Measurements from ENCODE around the genes COMTD1 and LRMDA.

DNA sequence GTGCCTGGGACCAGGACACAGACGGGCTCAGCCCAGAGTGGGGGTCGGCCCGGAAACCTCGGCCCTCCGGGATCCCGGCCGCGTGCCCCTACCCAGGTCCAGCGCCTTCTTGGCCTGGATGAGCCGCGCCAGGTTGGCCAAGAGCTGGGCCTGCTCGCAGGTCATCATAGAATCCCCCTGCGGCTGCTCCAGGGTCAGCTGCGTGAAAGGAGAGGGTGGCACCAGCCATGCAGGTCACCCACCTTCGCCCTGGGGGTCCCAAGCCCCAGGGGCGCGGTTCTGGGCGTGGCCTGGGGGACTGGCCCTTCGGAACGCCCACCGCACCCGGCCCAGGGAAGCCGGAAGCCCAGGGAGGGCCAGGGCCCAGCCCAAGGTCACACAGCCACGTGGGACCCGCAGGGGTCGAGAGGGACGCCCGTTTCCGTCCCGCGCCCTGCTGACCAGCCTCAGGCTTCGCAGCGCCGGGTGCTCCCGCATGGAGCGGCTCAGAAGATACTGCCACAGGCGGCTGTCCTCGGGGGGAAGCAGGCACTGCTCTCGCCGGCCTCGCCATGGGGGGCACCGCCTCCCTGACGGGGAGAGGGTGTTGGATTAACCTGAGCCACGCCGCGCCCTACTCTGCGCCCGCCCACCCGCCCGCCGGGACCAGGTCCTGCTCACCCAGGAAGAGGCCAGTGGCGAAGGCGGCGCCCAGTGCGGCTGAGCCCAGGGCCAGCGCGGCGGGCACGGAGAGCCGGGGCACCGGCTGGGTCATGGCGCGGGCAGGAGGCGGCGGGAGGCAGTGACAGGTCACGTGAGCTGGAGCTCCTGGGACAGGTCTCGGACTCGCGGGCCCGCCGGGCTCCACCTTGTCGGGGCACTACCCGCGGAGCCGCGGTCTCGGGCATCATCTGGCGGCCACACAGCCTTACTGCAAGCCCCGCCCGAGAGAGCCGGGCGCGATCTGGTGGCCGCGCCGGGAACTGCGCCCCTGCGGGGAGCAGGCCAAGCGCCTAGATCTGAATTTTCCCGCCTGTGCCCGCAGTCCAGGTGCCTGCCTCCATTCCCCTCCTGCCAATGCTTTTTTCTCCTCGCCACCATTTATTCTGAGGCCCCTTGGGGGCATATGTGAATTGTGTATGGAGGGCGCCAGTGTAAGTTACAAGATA lies at the start of gene COMTD1:
Gene COMTD1, minus strand, starts transcription at position 783 of the 1,148 bp plus-strand sequence.
- PRO-cap, 3 experiments, result peak in 2 of 3 experiments; most common minus-strand start position 783 of the sequence (in 2)
- RAMPAGE, long total RNA, result no peak
- RRBS, 2 experiments, result 1 to 2% methylated on average over 35 to 38 of the region's 93 CpGs

DNA sequence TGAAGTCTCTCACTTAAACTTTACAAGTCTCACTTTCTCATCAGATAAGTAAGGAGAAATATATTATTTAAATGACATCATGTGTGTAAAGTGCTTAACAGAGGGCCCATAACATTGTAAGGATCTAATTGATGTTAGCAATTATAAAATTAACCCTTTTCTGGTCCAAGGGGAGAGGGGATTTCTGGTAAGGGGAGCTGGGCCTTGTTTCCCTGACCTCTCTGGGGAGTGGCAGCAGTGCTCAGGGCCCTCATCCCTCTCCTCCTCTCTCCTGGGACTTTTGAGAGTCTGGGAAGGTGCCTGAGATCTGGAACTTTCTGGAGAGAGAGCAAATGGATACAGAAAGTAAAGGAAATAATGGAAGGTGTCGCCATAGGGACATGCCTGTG lies 63.2 kb downstream of the ZNF503 start:
- PRO-cap, 3 experiments, result no peak in any of the 3 experiments
- RAMPAGE, long total RNA, result no peak
- RRBS, 2 experiments, result no CpG with 5 or more reads among the region's 1 CpG

GRCh38 chr10:75403285-75404077 lies 1.9 kb upstream of the ZNF503 start:
- PRO-cap, 3 experiments, result peak in 3 of 3 experiments; most common minus-strand start chr10:75403493 (in 3)
- RAMPAGE, long total RNA, result no peak
- RRBS, 2 experiments, result 1 to 3% methylated on average over 23 of the region's 58 CpGs

DNA sequence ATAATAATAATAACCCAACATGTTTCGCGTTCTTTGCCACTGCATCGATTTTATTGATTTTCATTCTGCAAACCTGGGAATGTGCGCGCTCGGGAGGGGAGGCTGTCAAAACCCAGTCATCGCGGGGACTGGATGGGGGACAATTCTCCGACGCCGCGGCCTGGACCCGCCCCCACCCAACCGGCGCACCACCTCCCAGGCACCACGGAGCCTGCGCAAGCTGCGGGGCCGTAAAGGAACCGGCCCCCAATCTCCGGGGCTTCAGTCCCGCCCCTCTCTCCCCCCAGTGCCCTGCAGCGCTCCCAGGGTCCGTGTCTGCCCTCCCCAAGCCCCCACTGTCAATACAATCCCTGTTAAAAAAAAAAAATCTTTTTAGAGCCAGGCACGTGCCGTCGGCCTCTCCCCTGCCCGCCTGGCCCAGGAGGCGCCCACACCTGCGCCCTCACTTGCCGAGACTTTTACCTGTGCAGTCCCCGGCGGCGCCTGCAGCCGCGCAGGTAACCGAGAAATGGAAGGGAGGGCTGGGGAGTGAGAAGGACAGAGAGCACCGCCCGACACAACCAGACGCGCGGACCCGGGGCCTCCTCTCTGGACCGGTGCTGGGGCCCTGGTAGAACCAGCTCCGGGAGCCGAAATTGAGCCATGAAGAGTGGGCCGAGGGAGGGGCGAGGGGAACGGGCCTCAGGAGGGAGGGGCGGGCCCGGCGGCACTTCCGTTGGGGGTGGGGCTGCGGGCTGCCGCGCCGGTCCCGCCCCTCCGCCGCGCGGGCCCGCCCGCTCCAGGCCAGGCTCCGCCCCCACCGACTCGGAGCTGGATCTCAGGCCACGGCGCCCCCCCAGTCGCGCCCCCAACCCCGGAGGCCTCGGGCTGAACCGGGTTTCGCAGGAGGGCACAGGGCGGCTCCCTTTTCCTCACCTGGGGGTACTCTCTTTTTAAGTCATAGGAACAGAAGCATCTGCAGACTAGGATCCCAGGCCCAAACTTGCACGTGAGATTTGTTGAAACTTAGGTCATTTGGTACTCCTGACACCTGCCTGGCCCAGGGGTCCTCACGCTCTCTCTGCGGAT lies 7.7 kb upstream of the ZNF503 start:
- PRO-cap, 3 experiments, result peak in 3 of 3 experiments; most common plus-strand start position 207 of the sequence (in 2); most common minus-strand start position 130 of the sequence (in 2)
- RAMPAGE, long total RNA, result no peak
- RRBS, 2 experiments, result 2% methylated on average over 43 of the region's 79 CpGs

- PRO-cap, 3 experiments, result peak in 3 of 3 experiments; most common plus-strand start chr10:75431631 (in 2); most common minus-strand start chr10:75431615 (in 2)
- RAMPAGE, long total RNA, result no peak
- RRBS, 2 experiments, result 2 to 4% methylated on average over 33 of the region's 78 CpGs
Measured at GRCh38 chr10:75431057-75431968, at the start of gene LRMDA. Gene LRMDA (plus strand): TSS chr10:75431624.

DNA sequence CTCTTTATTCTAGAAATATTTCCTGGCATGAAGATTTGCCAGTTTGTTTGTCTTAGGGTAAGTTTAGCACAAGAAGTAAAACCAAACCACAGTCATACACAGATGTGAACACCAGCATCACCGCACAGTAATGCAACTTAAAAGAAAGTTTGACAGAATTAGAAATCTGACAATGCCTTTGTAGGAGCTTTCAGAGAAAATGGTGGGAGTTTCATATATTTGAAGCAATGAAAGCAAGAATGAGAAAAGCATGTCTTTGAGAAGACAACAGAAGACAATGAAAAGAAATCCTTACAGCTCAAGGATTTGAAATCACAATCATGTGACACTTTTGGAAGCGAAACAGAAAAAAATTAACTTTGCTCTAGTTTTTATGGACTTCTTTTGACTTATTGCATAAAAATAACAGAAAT lies 223.2 kb downstream of the LRMDA start:
- PRO-cap, 3 experiments, result no peak in any of the 3 experiments
- RAMPAGE, long total RNA, result no peak
- RRBS, 2 experiments, result no CpG with 5 or more reads among the region's 2 CpGs

GRCh38 chr10:75755001-75755979 lies 323.9 kb downstream of the LRMDA start:
- PRO-cap, 3 experiments, result no peak in any of the 3 experiments
- RAMPAGE, long total RNA, result no peak
- RRBS, 2 experiments, result no CpG with 5 or more reads among the region's 8 CpGs

GRCh38 chr10:76024567-76025261 lies 593.3 kb downstream of the LRMDA start:
- PRO-cap, 3 experiments, result no peak in any of the 3 experiments
- RAMPAGE, long total RNA, result no peak
- RRBS, 2 experiments, result no CpG with 5 or more reads among the region's 15 CpGs

DNA sequence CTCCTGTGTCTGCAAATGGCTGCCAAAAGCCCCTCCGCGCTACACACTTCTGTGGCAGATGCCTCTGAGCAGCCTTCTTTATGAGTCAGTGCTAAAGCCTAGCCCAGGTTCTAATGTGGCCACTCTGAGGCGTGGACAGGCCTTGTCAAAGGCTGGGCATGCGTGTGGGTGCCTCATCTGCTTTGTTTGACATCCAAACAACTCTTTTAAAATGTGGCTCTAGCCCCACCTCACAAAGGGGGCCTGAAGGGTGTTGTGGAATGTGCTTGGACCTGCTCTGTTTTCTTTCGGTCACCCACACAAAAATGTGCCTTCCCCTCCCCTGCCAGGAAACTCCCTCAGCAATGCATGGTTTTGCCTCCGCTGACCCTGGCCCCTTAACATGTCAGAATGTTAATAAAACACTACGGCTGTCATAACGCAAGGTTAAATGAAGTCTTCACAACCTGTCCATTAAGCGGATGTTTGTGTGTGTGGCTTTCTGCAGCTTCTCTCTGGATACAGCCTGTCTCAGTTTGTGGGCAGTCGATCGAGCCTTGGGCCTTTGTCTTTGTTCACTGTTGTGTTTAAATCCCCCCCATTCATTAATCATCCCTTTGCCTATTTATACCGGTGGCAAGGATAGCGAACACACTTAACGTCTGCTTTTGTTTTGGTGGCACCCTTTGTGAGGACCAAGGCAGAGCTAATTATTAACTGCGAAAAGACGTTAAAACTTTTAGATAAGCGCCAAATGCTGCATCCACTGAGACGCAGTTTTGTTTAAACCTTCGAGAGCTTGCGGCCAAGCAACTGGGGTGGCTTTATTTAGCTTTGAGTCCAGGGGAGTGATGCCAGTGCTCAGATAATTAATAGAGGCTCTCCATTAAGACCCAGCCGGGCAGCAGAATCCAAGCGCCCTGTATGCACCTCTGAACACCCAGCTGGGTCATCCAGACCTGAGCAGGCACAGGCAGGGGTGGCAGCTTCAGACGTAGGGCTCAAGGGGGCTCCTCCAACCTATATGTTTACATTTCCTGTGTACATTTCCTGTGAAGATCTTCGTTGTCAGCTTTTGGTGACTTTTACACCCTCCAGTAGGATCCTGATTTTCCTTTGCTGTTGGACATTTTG lies 719.1 kb downstream of the LRMDA start:
- PRO-cap, 3 experiments, result no peak in any of the 3 experiments
- RAMPAGE, long total RNA, result no peak
- RRBS, 2 experiments, result no CpG with 5 or more reads among the region's 24 CpGs

GRCh38 chr10:76885811-76886645 lies 751.6 kb downstream of the KCNMA1 start:
- PRO-cap, 3 experiments, result no peak in any of the 3 experiments
- RAMPAGE, long total RNA, result no peak
- RRBS, 2 experiments, result no CpG with 5 or more reads among the region's 4 CpGs

DNA sequence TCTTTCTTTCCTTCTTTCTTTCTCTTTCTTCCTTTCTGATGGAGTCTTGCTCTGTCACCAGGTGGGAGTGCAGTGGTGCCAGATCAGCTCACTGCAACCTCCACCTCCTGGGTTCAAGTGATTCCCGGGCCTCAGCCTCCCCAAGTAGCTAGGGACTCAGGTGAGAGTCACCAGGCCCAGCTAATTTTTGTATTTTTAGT lies 486.5 kb downstream of the KCNMA1 start:
- PRO-cap, 3 experiments, result no peak in any of the 3 experiments
- RAMPAGE, long total RNA, result no peak
- RRBS, 2 experiments, result no CpG with 5 or more reads among the region's 1 CpG

GRCh38 chr10:77177220-77177796 lies 460.3 kb downstream of the KCNMA1 start:
- PRO-cap, 3 experiments, result no peak in any of the 3 experiments
- RAMPAGE, long total RNA, result no peak

DNA sequence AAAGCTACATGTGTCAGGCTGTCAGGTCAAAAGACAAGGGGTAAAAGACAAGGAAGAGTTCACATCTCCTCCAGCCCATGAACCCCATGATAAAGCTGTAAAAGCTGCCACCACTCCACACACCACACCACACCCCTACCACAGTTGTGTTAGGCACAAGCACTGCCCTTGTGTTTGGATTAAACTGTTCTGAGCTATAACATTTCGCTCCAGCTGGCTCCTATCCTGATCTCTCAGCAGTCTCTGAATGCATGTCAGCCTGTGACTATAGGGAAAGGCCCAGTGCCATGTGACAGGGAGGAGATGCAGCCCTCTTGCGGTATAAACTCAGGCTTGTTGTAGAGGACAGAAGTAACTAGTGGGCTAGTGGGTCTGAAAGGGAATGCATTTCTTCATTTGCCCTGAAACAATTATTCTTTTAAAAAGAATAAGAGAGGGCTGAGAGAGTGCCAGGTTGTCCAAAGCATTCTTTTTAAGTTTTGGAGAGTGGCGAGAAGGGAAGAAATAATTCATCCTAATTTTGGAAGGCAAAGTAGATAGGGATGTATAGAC lies 394.5 kb downstream of the KCNMA1 start:
- PRO-cap, 3 experiments, result no peak in any of the 3 experiments
- RAMPAGE, long total RNA, result no peak
- RRBS, 2 experiments, result no CpG with 5 or more reads among the region's 3 CpGs

DNA sequence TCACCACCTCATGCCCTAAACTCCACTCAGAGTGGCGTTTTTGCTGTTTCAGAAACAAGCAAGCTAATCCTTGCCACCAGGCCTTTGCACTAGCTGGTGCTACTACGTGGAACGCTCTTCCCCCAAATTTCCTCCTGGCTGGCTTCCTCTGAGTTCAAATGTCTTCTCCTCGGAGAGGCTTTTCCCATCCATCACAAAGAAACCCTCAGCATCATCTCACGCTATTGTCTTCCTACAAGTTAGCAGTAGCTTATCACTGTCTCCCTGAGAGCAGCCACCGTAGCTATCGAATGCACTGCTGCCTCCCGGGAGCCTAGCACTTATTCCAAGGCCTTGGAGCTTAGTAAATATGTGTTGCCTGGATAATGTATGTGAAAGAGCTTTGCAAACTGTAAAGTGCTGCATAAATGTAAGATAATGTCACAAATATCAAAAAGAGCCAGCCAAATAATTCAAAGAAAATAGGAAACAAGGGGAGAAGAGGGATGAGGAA lies 124.4 kb downstream of the KCNMA1 start:
- PRO-cap, 3 experiments, result no peak in any of the 3 experiments
- RAMPAGE, long total RNA, result no peak
- RRBS, 2 experiments, result no CpG with 5 or more reads among the region's 8 CpGs

GRCh38 chr10:77529873-77530354 lies 107.7 kb downstream of the KCNMA1 start:
- PRO-cap, 3 experiments, result no peak in any of the 3 experiments
- RAMPAGE, long total RNA, result no peak
- RRBS, 2 experiments, result no CpG with 5 or more reads among the region's 7 CpGs

DNA sequence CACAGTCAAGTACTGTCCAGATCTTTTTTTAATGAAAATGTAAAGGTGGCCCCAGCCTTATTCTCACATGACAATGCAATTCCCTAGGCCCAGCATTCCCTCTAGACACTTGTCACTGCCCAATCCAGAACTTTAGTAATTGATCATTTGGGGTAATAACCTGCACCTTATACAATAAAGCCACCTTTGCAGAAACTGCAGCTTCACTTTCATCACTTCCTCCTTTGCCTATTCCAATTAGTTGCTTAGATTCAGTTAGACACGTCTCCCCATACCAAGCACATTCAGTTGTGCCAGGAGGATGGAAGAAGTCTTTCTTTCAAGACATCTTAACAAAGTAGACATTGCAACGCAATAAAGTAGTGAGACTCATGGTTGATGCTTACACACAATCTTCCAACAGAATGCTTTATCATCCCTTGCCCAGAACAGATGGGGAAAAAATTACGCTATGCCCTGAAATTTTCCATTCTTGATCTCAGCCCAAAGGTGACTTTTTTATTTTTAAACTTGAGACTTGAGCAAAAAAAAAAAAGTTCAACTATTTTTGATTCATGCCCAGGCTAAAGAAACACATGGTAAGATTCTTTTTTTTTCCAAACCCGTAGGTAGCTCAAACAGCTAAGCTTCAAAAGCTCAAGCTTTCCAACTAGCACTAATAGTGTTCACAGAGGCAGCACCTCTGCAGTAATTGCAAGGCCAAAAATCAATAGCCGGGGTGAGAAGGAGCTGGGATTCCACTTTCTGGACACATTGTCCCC lies 74.9 kb downstream of the KCNMA1 start:
- PRO-cap, 3 experiments, result no peak in any of the 3 experiments
- RAMPAGE, long total RNA, result no peak
- RRBS, 2 experiments, result no CpG with 5 or more reads among the region's 5 CpGs

DNA sequence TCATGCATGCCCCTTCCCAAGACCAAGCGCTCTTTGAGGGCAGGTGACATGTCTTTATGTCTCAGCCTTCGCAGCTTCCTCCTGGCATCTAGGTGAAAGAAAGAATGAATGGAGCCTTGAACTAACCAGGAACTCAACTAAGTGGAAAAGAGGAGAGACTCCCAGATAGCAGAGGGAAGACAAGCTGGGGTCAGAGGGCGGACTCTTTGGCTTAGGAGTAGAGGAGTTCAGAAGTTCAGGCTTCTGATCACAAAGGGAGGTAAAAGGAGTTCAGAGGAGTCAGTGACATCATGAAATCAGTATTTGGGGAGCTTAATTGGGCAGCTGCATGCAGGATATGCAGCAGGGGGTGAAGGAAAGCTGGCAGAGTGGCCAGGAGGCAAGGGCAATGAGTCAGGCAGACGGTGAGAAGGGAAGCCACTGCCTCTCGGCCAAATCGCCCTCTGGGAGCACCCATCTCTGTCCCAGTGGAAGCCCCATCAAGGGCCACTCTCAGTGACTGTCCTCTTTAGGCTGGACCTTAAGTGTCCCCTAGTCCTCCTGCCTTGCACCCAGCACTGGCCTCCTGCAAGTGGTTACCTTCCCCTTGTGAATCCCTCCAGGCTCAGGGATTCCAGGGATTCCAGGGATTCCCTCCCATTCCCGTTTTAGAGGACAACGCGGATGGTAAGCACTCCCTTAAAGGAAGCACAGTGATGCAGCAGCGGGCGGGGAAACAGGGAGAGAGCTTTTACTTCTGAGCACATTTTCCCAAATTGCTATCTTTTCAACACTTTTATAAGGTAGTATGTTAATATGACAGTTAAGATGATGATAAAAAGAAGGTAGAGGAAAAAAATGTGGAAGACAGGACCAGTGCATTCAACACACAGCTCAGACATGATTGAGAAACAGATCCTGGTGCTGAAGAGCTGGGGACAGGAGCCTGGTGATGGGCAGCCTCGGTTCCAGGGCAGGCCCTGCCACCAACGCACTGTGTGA lies 72.7 kb downstream of the KCNMA1 start:
- PRO-cap, 3 experiments, result no peak in any of the 3 experiments
- RAMPAGE, long total RNA, result no peak
- RRBS, 2 experiments, result no CpG with 5 or more reads among the region's 13 CpGs

- PRO-cap, 3 experiments, result peak in 1 of 3 experiments; most common plus-strand start chr10:77587322 (in 1); most common minus-strand start chr10:77587084 (in 1)
- RAMPAGE, long total RNA, result no peak
- RRBS, 2 experiments, result no CpG with 5 or more reads among the region's 7 CpGs
Measured at GRCh38 chr10:77586698-77587596, 50.7 kb downstream of the KCNMA1 start.

DNA sequence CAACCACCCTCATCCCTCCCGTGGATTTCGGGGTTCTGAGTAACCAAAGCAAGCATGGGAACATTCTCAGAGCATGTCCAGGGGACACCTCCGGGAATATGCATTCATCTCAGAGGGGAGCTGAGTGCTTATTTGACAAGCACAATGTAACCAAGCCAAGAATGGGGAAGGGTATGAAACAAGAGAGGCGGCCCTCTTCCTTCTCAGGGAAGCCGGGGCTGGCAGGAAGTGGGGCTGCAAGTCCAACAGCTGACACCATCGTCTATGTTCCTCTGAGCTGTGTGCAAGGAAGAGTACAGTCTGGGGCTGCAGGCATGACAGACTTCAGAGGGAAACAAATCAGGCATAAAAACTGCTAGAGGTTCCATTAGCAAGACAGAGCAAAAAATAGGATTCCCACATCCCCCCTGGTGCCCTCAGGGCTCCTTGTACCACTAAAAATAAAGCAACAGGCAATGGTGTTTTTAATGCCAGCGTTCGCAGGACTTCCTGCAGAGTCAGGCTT lies 34.8 kb downstream of the KCNMA1 start:
- PRO-cap, 3 experiments, result no peak in any of the 3 experiments
- RAMPAGE, long total RNA, result no peak
- RRBS, 2 experiments, result 12 to 13% methylated on average over 3 of the region's 8 CpGs

DNA sequence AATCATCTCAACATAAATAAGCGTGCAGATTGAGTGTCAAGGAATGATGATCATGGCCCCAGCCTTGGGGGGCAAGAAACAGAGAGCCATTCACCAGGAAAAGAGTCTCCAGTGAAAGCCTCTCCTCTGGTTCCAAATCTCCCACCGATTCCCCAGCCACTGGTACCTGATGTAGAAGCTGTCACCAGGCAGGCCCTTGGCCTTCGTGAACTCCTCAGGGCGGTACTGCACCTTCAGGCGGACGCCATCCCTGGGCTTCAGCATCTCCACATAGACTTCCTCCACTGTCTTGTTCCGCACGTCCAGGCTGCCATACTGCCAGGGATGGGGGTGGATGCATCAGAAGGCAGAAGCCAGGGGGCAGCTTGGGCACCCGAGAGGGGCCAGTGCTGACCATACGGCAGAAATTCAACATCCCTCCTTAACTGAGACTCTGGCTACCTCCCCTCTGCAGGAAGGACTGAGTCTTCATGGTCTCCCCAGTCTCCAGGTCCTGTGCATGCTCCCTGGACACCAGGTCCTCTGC lies 118.9 kb downstream of the DLG5 start:
- PRO-cap, 3 experiments, result no peak in any of the 3 experiments
- RAMPAGE, long total RNA, result no peak
- RRBS, 2 experiments, result no CpG with 5 or more reads among the region's 10 CpGs

All from skeletal muscle tissue (tissue), 7 donors.